Mesangial cell (primary cell): ENCODE results near the genes LZTS3 and SLC4A11.

- RAMPAGE, long total RNA: no peak
Observed at GRCh38 chr20:1943528-1944208, 48.5 kb downstream of the SIRPA start.

GRCh38 chr20:1944335-1945739, 49.0 kb downstream of the PDYN start:
- RAMPAGE, long total RNA: no peak

DNA sequence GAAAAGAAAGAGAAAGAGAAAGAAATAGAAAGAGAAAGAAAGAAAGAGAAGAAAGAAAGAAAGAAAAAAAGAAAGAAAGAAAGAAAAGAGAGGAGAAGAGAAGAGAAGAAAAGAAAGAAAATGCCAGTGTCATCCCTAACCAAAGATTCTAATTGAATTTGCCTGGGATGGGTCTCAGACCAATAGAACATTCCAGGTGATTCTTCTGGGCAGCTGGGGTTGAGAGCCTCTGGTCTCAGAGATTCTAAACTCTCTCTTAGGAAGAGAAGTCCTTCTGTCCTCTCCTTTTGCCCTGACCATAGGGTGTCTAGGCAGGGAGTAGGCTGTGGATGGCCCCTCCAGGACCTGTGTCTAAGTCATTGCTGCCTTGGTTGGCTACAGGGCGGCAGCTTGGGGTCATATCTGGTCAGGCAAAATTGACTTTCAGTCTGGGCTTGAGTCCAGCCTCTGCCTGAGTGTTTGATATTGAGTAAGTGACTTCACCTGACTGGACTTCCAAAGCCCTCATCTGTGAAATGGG, 4.4 kb downstream of the TGM3 start:
- RAMPAGE, long total RNA: no peak

- RAMPAGE, long total RNA: no peak
Observed at GRCh38 chr20:2458494-2459418, 11.8 kb downstream of the SNRPB start.

DNA sequence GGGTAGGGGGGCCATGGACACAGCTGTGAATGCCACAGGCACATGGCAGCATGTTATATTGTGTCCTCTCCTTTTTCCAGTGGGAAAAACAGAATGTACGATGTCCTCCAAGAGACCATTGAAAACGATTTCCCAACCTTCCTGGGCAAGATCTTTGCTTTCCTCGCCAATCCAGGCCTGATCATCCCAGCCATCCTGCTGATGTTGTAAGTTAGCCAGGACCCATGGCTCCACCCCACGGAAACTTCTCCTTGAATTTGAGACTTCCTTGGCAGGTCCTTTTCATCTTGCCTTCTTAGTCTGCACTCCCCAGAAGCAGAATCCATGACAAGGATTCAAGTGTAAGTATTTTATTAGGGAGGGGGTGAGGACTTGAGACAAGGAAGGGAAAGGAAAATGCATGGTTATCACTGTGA, 28.2 kb upstream of the NOP56 start:
- RAMPAGE, long total RNA: no peak

- RAMPAGE, long total RNA: no peak
Observed at GRCh38 chr20:2655793-2656226, 3.4 kb downstream of the NOP56 start.

GRCh38 chr20:2754559-2755274, 45.7 kb downstream of the CPXM1 start:
- RAMPAGE, long total RNA: no peak

DNA sequence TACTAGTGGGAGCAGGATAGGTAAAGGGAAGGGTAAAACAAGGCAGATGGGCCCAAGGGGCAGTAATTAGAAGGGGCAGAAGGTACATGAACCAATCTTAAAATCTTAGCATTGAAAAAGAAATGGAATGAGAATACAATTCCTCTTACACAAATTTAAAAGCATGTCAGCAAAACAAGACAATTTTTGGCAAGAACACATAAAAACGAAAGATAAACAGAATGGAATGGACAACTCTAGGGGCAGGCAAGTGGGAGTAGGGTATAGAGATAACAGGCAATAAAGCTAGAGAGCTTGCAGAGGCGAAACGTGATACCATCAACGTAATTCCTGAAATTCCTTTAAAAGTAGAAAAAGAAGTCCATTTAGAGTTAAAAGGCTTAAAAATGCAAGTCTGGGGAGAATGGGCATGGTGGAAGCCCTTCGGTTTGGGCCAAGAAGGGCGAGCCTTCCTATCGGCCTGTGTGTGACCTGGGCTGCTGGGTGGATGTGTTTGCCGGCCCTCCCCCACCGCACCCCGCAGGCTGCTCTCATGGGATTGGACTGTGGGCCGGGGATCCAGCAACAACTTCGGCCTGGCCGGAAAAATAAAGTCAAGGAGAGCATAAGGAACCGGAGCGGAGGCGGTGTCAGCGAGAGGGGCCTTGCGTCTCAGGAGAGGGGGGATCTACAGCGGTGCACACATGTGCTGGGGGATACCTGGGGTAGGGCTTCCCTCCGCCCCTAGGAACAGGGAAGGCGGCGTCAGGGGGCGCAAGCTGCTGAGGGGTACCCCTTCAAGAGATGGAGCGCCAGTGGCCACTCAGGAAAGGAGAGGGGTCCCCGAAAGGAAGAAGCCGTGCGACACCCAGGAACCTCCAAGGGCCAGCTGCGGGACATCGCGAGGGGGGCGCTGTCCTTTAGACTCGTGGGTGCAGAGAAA, 4.1 kb downstream of the TMEM239 start:
- RAMPAGE, long total RNA: no peak

DNA sequence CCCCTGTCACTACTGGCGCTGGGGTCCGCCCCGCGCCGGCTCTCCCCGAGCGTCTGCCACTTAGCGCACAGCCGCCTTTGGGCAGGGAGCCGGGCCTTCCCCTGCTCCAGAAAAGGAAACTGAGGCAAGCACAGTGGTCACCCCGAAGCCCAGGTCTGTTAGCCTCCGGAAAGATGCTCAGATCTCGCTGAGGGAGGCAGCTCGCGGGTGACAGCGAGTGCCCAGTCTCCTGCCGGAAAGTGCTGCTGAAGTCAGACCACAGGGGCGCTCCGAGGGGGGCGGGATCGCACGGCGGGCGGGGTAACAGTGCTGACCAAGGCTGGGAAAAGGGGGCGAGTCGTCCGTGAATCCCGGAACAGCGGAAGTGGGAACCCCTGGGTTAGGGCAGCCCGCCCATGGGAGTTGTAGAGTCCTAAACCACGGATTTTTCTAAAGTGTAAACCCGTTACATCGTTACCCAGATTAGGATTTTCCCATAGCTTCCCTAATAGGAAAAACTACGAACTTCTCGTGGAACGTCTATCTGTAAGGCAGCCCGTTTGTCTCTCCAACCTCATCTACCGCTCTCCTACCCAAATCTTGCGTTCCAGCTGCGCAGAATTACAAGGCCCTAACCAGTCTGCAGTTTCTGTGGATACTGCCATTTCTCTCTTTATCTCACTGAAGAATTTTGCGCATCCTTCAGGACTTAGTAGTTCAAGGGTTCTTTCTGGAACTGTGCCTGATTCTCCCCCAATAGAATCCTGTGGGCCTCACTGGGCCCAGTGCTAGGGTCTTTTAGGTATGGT, 554 bp downstream of the VPS16 start:
- RAMPAGE, long total RNA: no peak

- RAMPAGE, long total RNA: no peak
Observed at GRCh38 chr20:2863867-2864782, 9.2 kb upstream of the PTPRA start.

DNA sequence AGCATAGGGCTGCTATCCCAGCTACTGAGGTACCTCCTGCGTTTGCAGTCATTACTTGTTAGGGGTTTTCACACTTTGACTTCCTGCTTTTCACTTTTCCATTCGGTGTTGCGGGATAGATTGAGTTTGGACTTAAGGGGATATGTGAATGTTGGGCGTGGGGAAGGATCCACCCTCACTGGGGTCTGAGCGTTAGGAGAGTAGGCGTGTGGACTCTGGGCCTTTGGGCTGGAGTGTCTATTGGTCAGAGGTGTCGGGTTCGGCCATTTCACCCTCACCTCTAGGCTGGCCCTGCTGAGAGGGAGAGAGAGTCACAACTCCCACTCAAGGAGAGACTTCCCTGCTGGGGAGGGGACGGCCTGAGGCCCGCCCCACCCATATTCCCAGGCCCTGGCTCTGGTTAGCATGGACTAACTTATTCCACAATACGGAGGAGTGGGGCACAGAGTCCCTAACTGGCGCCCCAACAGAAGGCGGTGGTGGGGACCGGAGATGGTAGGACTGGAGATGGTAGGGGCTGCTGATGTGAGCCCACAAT, 1.6 kb upstream of the PTPRA start:
- RAMPAGE, long total RNA: no peak

DNA sequence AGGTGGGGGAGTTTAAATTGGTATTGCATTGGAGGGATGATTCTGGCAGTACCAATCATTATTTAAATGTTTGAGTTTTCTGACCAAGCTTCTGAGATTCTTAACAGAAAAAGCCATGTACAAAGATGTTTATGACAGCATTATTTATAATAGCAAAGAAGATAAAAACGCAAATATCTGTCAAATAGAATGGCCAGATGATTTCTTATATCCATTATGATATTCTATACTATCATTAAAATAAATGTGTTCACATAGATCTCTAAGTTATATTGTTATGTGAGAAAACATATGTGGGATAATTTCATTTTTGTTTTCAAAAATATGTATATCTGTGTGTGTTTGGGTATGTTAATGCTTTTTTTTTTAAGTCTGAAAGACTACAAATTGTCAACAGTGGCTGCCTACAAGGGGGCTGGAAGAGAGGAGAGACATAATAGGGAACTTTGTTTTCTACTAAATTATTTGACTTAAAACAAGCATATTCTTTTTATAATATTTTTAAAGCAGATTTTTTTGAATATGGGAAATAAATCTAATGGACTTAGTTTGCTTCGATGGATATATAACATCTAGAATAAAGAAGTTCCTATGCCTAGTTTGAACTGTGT, 46.5 kb upstream of the GNRH2 start:
- RAMPAGE, long total RNA: no peak

DNA sequence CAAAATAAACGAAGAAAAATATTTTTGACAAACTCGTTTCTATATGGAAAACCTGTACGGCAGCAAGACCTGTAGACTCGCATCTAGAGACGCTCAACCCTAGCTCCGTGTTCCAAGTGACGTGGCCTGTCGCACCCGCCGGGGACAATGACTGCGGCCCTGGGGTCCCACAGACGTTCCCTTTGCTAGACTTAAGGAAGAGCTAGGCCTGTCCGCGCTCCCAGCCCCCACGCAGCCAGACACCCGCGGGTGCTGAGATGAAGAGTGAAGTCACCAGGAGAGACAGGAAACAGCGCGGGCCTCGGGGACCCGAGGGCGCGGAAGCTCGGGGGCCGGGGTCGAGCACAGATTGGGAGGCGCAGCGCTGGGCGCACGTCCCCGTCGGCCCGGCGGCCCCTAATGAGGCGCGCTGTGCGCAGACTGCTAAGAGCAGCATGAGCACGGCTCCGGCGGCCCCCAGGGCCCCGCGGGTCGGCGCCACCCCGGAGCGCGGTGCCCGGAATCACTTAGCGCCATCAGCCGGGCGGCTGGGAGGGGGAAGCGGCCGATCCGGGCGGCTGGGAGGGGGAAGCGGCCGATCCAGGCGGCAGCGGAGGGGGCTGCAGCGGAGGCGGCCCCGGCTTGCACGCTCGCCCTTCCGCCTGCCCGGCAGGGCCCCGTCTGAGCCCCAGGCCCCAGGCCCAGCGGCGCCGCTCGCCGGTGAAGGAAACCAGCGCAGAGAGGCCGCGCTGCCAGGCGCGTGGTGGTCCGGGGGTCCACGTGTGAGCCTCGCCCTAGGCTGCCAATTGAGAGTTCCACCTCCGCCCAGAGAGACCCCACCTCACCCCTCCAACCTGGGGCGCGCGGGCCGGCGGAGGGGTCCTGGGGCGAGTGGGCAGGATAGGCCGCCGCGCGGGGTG, 8.2 kb upstream of the AVP start:
- RAMPAGE, long total RNA: no peak

DNA sequence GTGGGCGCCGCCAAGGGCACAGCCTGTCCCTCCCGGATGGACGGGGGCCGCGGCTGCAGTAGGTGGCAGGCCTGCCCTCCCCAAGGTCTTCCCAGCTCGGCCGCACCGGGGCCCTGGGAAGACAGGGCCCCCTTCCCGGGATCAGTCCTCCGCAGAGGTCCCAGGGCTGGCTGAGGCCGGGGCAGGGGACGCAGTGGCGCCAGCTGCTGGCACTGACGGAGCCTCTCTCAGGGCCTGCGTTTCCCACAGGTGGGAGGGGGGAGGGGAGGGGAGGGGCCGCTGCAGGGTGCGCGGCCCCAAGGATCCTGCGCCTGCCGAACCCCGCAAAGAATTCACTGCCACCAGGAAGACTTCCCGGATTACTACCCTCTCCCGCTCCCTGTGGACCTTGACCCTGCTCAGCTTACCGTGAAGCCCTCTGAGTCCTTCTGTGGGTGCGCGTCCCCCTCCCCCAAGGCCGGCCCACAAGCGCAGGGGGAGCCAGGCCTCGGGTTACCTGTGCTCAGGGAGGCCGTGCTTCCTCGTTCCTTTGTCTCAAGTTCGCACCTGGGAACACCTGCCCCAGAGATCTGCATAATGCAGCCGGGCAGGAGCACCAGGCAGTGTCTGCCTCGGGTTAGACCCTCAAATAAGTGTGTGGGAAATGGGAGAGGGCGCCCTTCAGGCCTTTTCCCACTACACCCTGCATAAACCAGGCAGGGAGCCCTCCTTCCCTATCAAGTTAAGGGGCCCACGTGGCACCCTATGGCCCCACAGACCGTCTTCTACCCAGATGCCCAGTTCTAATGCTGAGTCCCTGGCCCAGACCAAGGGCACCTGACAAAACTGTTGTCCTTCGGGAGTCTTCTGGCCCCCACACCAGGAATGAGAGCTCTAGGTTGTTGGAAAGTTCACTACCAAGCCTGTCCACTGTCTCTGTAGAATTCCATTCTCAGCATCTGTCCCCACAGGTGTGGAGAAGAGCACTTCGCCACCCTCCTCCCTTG, 5.0 kb downstream of the LZTS3 start:
- RAMPAGE, long total RNA: no peak

DNA sequence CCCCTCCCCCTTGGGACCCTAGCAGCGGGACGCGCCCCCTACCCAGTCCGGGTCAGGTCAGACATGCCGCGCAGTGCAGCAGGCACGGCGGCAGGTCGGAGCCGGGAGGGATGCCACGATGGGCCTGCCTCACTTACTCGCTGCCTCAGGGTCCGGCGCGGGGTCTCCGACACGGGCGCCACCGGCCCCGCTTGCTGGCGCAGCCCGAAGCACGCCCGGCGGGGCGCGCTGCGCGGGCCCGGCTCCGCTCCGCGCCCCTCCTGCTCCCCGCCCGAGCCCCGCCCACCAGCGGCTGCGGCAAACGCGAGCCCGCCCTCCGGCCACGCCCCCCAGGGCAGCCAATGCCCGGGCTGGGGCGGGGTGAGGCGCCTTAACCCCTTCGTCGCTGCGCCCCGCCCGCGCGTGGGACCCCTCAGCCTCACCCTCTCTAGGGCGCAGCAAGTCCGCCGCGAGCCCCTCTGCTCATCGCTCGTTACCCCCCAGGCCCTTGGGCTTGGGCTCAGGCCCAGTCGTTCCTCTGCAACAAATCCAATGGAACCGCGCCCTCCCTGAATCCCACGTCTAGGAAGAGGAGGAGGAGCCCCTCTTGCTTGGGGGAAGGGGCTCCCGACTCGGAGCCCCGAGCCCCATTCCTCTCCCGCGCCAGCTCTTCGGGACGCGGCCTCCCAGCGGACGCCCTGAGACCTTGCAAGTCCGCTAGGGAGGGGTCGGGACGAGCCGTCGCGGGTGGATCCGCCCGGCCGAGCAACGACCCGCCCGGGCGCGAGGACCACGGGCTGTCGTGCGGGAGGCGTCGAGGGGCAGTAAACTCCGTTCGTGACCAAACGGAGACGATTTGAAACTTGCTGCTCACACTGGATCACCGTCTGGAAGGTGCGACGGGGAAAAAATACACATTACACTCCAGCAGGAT, at the start of gene LZTS3:
Gene LZTS3 (minus strand): TSS at position 232 of the 913 bp plus-strand sequence.
- RAMPAGE, long total RNA: no peak

- RAMPAGE, long total RNA: no peak
Observed at GRCh38 chr20:3203194-3203695, 1.2 kb downstream of the DDRGK1 start.

DNA sequence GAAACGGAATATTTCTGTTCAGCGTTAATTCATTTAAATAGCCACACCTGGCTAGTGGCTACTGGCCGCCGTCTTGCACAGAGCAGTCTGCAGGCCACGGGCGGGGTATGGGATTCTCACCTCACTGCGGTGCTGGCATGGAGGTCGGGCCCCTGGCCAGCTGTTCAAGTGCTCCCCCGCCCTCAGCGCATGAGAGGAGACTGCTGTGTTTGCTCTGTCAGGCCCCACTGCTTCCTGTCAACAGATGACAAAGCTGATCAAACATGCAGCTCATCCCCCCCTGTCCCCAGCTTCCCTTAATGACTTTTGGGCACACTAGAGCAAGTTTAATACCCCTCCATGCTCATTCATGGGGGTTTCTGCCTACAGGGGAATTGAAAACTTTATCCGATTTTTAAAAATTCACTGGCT, 13.5 kb downstream of the ITPA start:
- RAMPAGE, long total RNA: no peak

DNA sequence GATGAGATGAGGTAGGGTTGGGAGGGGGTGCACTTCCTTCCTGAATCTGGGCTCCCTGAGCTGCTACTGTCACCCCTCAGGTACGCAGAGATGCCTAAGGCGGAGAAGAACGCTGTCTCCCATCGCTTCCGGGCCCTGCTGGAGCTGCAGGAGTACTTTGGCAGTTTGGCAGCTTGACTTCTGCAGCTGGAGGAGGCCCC, 13.9 kb downstream of the ITPA start:
- RAMPAGE, long total RNA: no peak

DNA sequence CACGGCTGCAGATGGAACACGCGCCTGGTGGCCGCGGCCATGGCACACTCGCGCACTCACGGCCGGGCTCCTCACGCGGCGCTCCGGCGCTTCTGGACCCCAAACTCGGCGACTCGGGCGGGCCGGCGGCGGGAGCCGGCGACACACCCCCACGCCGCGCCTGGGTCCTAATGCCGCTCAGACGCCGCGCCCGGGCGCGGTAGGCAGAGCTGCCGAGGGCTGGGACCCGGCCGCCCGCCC, at the start of gene SLC4A11:
Gene SLC4A11 (minus strand): TSS at position 94 of the 240 bp plus-strand sequence.
- RAMPAGE, long total RNA: no peak

DNA sequence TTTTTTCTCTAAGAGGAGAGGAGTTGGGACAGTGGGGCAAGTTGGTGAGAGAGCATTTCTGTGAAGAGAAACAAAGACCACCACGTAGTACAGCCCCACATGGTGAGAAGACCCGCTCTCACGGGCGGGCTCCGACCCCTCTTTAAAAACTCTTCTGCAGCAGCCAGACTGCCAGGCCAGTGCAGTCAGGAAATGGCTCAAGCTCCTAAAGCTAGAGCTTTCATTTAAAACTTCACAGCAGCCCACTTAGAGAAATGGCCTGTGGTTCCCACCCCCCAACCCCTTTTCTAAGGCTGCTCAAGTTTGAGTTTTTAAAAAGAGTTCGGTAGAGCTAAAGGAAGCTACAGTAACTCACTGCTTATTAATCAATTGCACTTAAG, 11.5 kb upstream of the SLC4A11 start:
- RAMPAGE, long total RNA: no peak